ENCODE results near the genes NCL, CHRND and ATG16L1.

GRCh38 chr2:231463566-231464555, at the start of gene NCL:
Gene NCL, minus strand, starts transcription at chr2:231464484.
- RRBS = 3% methylated on average over 9 of the region's 103 CpGs

DNA sequence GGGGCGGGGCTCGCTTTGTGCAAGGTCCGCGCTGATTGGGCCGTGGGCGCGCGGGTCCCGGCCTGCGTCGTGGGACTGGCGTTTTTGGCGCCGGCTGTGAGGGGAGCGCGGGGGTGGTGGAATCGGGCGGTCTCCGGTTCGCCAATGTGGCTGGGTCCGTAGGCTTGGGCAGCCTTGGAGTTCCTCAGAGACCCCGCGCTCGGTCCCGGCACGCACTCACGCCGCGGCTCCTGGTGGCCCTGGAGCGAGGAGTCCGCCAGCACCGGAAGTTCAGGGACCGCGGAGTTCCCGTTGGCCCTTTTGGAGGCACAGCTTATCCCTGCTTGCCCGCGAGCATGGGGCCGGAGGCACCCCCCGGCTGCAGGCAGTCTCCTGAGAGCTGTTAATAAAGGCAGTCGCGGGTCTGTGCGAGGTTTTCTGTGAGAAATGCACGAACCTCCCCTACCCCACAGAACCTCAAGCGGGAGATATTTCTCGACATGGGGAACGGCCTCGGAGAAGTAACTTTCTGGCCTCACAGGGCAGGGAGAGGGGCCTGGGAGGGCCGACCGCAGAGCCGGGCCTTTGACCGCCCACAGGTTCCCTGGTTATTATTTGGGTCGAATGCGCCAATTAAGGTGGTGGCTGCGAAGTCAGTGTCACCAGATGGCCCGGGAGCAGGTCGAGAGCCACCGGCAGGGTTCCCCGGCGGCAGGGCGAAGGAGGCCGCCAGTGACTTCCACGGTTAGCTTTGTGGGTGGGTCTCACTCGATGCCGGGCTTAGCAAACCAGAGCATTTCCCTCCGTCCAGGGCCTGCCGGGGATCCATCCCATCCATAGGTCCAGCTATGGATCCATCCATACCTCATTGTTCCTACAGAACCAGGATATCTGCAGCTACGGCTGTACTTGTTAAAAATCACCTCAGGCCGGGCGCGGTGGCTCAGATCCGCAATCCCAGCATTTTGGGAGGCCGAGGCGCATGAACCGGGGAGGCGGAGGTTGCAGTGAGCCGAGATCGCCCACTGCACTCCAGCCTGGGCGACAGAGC, 714 bp upstream of the NCL start:
- RRBS = 32% methylated on average over 41 of the region's 78 CpGs

DNA sequence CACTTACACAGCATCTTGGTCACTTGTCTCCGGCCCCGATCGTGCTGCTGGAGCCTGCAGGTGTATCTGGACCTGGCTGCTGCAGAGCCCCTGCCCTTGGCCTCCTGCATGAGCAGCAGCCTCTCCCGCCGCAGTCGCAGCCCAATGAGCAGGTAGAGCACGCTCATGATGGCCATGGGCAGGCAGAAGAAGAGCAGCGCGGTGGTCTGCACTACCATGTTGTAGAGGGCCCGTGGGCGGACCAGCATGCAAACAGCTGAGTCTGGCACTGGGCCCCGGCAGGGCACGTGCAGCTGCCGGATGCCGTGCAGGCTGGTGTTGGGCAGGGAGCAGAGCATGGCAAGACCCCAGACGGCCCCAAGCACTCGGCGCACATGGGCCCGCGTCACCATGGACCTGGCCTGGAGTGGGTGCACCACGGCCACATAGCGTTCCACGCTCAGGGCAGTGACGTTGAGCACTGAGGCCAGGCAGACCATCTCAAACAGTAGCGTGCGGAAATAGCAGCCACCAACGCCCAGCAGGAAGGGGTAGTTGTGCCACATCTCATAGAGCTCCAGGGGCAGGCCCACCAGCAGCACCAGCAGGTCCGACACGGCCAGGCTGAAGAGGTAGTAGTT, 2.0 kb downstream of the NMUR1 start:
- RRBS = no CpG with 5 or more reads among the region's 29 CpGs

GRCh38 chr2:231557657-231558290, 27.5 kb upstream of the NMUR1 start:
- RRBS = no CpG with 5 or more reads among the region's 10 CpGs

GRCh38 chr2:231611349-231611674, 18.6 kb downstream of the TEX44 start:
- RRBS = no CpG with 5 or more reads among the region's 7 CpGs

DNA sequence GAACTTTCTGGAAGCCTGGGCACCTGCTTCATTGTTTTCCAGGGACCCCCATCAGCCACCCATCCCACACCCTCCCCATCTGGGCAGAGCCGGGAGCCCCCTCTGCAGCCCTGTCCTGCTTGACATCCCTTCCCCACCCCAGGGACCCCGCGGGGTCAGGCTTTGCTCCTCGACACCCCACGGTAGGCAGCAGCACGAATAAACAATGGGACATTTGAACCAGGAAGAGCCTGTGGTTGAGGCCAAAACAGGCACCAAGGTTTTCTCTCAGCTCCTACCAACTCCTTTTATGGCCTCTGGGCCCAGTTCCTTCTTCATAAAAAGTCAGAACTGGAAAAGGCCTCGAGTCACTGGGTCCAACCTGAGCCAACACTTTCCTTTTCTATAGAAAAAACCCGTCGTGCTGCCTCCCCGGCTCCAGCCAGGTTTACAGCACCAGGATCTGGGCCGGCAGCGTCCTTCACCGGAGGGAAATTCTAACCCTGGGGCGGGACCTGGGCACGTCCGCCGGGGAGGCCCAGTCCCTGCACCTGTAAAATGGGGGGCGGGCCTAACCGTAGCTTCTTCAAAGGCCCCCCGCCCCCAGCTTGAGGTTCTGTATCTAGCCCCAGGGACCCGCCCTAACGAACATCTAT, 20.7 kb downstream of the TEX44 start:
- RRBS = 61% methylated on average over 6 of the region's 22 CpGs

DNA sequence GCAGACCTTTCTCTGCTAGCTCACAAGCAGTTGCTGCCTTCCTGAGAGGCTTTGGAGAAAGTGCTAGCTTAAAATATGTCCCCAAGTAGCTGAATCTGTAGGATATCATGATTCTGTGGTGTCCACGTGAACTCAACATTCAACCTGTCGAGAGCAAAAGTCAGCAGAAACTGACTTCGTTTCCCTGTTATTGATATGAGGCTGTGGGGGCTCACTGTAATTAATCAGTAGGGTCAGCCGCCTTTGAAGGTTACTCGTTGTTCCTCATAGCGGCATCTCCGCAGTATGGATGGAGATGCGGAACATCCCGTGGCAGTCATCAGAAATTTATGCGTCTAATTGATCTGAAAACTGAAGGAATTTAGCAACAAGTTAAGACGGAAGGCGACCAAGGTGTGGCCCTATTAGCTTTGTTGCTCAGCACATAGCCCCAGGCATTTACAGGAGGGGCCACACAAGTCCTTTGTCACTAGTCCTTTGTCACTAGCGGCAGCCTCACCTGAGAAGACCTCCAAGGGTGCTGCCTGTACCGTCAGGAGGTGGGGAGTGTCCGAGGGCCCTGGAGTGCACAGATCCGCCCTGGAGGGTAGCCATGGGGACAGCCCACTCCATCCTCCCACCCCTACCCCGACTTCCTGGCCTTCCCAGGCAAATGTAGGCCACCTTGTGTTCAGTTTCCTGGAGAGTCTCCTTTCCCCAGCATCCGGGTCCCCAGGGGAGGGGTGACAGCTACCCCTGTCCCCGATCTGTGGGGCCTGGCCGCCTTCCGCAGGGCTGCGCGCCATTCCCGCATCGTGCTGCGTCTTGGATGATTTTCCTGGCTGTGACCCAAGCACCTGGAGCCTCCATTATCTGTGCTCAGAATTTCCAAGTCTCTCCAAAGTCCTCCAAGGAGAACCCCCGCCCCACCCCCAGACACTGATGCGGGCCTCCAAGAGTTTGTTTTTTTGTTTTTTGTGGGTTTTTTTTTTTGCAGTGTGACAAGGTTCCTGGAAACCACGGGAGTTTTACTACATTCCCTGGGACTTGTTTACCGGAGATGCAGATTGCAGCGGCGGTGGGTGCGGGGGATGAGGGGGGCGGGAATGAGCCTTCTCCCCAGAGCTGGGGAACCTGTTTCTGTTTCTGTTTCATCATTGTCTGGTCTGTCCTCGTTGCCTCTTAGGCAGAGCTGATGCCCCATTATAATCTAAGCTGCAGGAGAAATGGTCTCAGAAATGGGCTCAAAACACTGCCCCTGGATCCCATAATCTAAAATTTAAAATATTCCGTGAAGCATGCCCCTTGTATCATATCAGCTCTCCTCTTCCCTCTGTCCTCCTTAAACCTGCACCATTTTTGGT, 28.5 kb downstream of the TEX44 start:
- RRBS = no CpG with 5 or more reads among the region's 36 CpGs

- RRBS = no CpG with 5 or more reads among the region's 10 CpGs
Measured at GRCh38 chr2:231661519-231661778, 46.9 kb upstream of the PTMA start.

DNA sequence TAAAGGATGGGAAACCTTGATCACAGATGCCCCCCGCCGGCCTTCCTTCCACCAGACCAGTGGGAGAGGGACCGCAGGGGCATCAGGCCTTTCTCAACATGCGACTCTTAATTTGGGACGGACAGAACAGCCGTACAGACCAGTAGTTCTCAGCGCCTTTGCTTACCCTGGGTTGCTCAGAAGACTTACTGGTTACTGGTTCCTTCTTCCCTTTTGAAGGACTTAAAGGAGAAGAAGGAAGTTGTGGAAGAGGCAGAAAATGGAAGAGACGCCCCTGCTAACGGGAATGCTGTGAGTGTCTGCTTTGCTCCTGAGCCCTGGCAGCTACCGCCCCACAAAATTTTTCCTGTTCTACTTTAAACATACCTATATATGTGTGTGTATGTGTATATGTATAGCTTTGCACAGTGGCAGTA, 2.8 kb downstream of the PTMA start:
- RRBS = 13% methylated on average over 2 of the region's 10 CpGs

DNA sequence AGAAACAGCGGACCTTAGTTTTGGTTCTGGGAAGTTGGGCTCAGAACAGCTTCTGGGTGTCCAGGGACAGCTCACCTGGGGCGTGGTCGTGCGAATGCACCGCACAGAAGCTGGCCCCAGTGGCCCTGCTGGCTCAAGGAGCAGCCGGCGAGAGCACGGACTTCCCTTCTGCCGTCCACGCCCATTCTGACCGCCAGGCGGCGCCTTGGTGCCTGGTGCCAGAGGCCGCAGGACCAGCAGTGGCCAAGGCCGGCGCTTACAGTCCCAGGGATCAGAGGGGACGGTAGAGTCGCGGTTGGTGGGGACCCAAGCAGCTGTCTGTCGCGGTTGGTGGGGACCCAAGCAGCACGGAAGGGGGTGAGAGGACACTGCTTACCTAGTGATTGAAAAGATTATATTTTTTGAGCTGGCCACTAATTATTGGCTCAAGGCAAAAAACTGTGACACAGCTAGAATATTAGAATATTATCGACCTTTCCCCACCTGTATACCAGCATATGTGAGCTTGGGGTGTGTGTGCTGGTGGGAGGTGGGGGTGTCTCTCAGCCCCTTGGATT, 25.7 kb downstream of the NPPC start:
- RRBS = no CpG with 5 or more reads among the region's 23 CpGs

DNA sequence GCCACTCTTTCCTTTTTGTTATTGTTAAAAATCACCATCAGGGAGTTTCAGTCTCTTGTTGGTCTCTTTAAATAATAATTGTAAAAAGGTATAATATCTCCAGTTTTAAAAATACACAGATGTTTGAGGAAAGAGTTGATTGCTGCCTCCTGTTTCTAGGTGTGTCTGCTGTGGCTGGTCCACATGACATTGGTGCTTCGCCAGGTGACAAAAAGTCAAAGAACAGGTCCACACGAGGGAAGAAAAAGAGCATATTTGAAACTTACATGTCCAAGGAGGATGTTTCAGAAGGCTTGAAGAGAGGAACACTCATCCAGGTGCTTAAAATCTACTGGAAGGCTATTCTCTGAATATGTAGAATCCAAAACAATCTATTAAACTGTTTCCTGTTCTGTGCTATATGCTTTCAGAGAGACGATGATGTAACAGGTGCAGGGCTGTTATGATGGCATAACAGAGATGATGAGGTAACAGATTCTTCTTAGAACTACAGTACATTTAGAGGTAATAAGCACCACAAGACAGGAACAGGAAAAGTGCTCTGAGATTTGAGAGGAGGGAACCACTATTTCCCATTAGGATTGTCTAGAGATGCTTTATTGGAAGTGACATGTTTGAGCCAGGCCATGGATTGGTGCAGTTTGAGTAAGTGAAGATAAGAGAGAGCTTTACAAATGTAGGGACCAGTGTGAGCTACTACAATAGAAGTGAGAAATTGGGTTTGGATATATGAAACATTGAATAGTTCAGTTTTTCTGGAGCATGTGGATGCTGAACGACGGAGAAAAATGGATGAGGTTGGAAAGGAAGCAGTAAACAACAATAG, 54.1 kb downstream of the DIS3L2 start:
- RRBS = no CpG with 5 or more reads among the region's 5 CpGs

DNA sequence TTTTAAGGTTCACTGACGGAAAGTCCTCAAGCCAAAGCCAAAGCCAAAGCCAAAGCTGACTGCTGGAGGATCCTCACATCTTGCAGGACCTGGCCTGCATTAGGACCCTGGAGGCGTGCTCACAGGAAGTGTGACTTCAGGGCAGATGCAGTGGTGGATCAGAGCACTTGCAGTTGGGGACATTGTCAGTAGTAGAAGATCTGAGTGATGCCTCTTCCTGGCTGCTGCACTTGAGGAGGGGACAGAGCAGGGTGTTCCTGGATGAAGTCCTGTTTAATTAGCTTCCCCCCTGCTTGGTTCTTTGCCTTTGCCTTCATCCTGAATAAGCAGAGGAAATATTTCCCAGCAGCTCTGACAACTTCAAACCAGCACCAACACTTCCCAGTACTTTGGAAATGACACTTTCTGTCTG, 68.9 kb upstream of the ALPP start:
- RRBS = no CpG with 5 or more reads among the region's 2 CpGs

- RRBS = no CpG with 5 or more reads among the region's 15 CpGs
Measured at GRCh38 chr2:232443551-232444122, 12.3 kb upstream of the ALPI start.

GRCh38 chr2:232502060-232502511, 14.5 kb upstream of the ECEL1 start:
- RRBS = no CpG with 5 or more reads among the region's 7 CpGs

DNA sequence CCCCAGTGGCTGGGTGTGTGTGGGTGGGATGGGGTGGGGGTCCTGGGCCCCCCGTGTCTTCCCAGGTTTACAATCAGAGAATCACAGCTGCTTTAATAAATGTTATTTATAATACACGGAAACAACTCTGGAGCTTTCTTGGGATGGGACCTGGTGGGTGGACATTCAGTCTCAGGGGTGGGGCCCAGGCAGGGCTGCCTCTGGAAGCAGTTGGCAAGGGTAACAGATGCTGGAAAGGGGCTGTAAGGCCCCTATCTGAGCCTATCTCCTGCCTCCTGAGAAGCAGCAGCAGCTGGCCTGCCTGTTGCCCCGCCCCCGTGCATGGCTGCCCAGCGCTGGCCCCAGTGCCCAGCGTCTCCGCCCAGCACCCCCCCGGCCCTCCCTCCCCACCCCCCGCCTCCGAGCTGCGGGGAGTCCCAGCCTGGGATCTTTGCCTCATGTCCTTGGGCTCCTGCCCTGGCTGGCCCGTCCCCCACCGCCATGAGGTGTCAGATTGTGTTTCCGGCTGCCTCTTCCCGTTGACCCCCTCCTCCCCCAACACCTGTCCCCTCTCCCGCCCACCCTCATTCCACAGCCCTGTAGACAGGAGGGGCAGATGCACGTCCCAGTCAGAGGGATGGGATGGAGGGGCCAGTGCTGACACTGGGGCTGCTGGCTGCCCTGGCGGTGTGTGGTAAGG, at the start of gene CHRND:
Gene CHRND, plus strand, starts transcription at position 566 of the 679 bp plus-strand sequence.
- RRBS = no CpG with 5 or more reads among the region's 18 CpGs

GRCh38 chr2:232624191-232625159, 8.9 kb upstream of the EFHD1 start:
- RRBS = no CpG with 5 or more reads among the region's 6 CpGs

- RRBS = no CpG with 5 or more reads among the region's 2 CpGs
Measured at GRCh38 chr2:232812199-232812676, 35.9 kb upstream of the KCNJ13 start.

DNA sequence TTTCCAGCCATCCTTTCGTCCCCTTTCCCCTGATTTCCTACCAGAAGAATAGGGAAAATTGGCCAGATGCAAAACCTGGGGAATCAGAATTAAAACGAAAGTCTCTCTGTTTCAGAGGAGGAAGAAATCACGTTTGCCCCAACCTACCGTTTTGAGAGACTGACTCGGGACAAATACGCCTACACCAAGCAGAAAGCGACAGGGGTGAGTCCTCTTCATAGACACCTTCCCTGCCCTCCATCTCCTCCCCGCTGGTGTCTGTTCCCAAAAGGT, 80.6 kb upstream of the ATG16L1 start:
- RRBS = no CpG with 5 or more reads among the region's 8 CpGs

DNA sequence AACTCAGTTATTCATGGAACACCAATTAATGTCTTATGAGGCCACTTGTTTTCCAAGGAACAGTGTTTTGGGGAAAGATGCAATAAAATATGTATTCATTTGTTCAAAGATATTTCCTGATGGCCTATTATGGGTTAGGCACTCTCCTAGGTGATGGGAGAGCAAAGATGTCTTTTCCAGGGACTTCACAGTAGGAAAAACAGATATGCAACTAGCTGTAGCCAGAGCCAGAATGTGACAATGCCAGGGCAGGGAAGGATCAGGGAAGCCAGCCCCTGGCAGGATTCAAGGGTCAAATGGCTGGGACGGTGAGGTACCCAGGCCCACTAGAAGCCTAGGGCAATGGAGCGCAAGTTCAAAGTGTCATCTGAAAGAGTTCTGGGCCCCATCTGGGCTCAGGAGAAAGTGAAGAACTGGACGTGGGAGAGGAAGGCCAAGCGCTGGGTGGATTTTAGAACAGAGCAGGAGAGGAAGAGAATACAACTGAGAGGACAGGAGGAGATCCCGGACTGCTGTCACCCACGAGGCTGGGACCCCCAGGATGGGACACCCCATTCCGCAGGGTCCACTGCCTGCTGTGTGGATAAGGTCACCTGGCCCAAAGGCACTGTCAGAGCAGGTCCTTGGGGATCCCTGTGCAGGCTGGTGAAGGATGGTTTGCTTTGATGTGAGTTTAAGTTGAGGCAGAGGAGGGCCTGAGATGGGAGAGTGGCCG, 79.7 kb upstream of the ATG16L1 start:
- RRBS = 31% methylated on average over 1 of the region's 8 CpGs

DNA sequence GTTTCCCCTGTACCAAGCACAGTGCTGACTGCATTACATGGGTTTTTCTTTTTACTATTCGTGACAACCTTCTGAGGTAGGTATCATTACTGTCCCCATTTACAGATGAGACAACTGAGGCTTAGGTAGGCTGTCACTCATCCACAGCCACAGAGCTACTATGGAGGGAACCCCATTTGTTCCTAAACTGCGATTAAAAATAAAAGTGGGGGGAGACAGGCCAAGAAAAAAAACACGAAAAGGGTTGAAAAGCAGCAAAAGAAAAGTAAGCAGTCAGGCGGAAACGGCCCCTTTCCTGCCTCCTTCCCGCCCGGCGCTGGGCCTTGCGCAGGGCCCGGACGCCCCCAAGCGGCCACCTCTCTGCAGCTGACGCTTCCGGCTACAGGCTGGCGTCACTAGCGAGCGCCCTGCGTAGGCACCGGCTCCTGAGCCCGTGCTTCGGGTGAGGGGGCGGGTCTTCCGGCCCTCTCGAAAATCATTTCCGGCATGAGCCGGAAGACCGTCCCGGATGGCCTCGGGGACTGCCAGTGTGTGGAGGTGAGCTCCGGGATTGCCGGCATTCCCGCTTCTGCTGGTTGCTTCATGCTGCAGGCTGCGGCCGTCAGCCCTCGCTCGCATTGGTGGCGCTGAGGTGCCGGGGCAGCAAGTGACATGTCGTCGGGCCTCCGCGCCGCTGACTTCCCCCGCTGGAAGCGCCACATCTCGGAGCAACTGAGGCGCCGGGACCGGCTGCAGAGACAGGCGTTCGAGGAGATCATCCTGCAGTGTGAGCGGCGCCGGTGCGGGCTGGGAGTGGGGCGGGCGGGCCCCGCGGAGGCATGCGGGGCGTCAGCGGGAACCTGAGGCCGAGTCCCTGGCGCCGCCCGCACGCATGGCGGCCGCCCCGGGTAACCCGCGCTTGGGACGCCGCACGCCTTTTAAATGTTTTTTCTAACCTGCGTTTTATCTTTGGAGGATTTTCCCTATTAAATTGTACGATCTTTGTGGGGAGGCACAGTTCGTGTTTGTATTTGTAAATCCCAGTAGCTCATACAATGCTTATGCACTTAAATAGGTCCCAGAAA, at the start of gene ATG16L1:
Gene ATG16L1, plus strand, starts transcription at position 497 of the 1,064 bp plus-strand sequence.
- RRBS = 3% methylated on average over 42 of the region's 78 CpGs

All from UCH-1 (cell line).